ENCODE results near the gene FBXO45.

GRCh38 chr3:195815394-195815981, 3.8 kb upstream of the MUC4 start:
- PRO-cap, 2 experiments: no peak in any of the 2 experiments

GRCh38 chr3:195828340-195828626, 16.6 kb upstream of the MUC4 start:
- PRO-cap, 2 experiments: no peak in any of the 2 experiments

- PRO-cap, 2 experiments: no peak in any of the 2 experiments
Measured at GRCh38 chr3:195829437-195830180, 17.9 kb upstream of the MUC4 start.

- PRO-cap, 2 experiments: no peak in any of the 2 experiments
Measured at GRCh38 chr3:195961402-195961862, 53.1 kb upstream of the TNK2 start.

GRCh38 chr3:196142113-196142912, 60.4 kb upstream of the TFRC start:
- PRO-cap, 2 experiments: no peak in any of the 2 experiments

DNA sequence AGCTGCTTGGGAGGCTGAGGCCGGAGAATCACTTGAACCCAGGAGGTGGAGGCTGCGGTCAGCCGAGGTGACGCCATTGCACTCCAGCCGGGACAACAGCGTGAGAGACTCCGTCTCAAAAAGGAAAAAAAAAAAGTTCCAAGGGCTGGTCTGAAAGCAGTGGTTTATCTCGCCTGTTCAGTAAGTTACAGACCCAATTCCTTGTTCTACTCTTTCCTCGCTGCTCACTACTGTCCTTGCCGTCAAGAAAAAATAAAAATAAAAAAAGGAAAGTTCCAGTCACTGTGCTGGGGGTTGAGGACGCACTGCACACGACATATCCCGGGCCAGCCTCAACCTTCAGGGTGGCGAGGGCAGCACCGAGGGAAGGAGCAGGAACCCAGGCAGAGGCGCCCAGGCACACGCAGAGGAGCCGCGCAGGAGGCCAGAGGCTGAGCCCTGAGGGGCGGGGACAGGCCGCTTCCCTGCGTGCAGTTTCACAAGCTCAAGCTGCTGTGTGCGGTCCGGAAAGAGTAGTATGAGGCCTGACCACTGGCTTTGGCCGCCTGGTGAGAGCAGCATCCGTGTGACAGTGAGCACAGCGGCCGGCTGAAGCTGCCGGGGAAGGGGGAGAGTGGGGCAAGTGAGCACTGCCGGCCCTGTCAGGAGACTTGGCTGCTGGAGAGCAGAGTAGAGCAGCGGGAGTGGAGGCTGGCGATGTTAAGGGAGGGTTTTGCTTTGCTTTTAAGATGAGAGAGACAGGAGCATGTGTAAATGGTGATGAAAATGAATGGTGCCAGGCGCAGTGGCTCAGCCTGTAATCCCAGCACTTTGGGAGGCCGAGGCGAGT, 8.8 kb downstream of the ZDHHC19 start:
- PRO-cap, 2 experiments: no peak in any of the 2 experiments

- PRO-cap, 2 experiments: no peak in any of the 2 experiments
Measured at GRCh38 chr3:196207784-196208057, 3.5 kb downstream of the ZDHHC19 start.

DNA sequence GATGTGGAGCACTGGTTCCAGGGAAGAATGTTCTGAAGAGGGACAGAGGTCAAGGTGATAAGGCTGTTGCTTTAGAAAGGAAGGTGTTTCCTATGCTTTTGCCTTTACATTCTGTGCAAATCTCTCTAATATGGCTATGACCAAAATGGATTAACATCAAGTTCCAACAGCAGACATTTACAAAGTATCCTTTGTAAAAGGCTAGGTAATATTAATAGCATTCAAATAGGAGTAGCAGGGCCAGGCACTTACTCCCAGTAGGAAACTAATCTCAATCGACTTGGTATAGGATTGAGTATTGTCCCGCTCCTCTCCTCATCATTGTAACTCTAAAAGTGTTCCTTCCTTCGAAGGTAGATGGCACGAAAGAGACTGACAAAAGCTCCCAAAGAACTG, 21.2 kb downstream of the SLC51A start:
- PRO-cap, 2 experiments: no peak in any of the 2 experiments

DNA sequence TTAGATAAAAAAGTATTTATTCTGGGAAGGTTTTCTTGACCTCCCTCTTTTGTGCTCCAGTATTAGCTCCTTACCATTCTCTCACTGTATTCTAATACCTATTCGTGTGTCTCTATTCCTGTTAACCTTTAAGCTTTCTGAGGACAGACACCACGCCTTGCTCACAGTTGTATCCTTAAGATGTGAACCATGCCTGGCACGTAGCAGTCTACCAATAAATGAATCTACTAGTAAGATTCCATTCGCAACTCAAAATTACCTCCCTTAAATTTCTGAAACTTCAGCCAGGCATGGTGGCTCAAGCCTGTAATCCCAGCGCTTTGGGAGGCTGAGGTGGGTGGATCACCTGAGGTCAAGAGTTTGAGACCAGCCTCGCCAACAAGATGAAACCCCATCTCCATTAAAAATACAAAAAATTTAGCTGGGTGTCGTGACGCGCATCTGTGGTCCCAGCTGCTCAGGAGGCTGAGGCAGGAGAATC, 6.4 kb downstream of the UBXN7 start:
- PRO-cap, 2 experiments: no peak in any of the 2 experiments

GRCh38 chr3:196430989-196432266, 799 bp downstream of the UBXN7 start:
- PRO-cap, 2 experiments: no peak in any of the 2 experiments

DNA sequence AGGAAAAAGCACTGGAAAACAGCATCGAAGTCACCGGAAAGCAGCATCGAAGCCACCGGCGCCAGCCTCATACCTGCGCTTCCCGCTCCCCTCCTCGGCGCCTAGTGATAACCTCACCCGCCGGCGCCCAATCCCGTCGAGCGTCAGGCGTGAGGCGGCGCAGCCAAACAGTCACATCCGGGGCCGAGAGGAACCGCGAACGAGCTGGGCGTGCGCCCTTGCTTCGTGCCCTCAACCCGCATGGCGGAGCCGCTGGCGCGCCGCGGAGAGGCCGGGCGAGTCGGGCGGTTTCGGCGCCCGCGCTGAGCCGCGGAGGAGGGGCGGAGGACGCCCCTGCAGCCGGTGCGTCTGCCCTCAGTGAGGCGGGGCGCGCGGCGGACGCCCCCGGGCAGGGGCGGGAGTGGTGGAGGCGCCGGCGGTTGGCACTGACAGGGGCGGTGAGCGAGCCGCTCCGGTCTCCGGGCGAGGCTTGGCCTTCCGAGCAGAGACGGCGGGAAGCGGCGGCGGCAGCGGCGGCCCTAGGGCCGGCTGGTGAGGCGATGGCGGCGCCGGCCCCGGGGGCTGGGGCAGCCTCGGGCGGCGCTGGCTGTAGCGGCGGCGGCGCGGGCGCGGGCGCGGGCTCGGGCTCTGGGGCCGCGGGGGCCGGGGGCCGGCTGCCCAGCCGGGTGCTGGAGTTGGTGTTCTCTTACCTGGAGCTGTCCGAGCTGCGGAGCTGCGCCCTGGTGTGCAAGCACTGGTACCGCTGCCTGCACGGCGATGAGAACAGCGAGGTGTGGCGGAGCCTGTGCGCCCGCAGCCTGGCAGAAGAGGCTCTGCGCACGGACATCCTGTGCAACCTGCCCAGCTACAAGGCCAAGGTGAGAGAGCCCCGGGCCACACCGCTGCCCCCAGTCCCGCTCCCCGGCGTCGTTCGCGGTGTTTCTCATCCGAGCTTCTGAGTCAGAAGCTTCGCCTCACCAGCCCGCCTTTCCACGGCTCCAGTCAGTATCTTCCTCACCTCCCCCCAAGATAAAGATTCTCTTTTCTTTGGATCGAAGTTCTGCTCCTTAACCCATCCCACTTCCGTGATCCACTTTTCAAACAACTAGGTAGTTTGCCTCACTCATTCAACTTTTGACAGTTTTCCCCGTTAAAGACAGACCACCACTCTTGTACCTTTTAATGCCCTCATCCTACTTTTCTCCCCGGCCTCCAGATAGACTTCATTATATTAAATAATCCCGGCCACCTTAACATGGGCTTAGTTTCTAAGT, at the start of gene FBXO45:
TSS of gene FBXO45 (plus strand) at position 215 of the 1,253 bp plus-strand sequence.
- PRO-cap, 2 experiments: peak in 2 of 2 experiments; most common plus-strand start position 228 of the sequence (in 1); most common minus-strand start position 103 of the sequence (in 2)

DNA sequence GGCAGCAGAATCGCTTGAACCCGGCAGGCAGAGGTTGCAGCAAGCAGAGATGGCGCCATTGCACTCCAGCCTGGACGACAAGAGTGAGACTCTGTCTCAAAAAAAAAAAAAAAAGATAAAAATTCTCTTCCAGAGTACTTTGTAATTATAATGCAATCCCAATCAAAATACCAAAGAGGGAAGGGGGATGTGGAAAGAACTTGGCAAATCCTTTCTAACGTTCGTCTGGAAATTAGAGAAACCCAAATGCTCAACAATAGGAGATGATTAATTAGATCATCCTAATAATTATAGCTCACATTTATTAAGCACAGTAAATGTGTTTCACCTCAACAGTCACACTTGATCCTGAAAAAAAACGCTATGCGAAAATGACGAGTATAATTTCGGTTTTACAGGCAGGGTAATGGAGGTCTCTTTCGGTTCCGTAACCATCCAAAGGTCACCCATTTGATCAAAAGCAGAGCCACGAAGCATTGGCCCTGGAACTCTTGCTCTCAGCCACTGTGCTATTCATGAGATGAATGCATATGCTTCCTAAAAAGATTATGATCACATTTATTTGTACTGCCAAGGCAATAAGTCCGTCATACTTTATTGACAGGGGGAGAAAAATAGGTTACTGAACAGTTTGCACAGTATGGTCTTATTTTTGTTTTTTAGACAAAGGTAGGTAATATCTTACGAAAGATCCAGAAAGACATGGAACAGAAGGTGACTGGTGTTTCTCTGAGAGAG, 18.3 kb downstream of the NRROS start:
- PRO-cap, 2 experiments: no peak in any of the 2 experiments

GRCh38 chr3:196665878-196666561, 26.5 kb downstream of the NRROS start:
- PRO-cap, 2 experiments: no peak in any of the 2 experiments

- PRO-cap, 2 experiments: no peak in any of the 2 experiments
Measured at GRCh38 chr3:196741335-196741677, 1.6 kb downstream of the PAK2 start.

- PRO-cap, 2 experiments: no peak in any of the 2 experiments
Measured at GRCh38 chr3:196920654-196921250, 21.6 kb downstream of the NCBP2 start.

DNA sequence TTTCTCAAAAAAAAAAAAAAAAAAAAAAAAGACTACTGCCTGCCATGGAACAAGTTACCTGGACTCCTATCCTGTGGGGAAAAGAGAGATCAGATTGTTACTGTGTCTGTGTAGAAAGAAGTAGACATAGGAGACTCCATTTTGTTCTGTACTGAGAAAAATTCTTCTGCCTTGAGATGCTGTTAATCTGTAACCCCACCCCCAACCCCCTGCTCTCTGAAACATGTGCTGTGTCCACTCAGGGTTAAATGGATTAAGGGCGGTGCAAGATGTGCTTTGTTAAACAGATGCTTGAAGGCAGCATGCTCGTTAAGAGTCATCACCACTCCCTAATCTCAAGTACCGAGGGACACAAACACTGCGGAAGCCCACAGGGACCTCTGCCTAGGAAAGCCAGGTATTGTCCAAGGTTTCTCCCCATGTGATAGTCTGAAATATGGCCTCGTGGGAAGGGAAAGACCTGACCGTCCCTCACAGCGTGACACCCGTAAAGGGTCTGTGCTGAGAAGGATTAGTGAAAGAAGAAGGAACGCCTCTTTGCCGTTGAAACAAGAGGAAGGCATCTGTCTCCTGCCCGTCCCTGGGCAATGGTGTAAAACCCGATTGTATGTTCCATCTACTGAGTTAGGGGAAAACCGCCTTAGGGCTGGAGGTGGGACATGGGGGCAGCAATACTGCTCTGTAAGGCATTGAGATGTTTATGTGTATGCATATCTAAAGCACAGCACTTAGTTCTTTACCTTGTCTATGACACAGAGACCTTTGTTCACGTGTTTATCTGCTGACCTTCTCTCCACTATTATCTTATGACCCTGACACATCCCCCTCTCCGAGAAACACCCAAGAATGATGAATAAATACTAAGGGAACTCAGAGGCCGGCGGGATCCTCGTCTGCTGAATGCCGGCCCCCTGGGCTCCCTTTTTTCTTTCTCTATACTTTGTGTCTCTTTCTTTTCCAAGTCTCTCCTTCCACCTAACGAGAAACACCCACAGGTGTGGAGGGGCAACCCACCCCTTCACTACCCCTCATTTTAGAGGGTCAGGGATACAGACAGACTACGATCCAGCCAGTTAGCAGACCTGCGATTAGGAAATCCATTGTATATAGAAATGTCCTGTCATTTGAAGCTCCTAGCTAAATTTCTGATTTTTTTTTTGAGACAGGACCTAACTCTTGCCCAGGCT, 1.9 kb downstream of the NCBP2AS2 start:
- PRO-cap, 2 experiments: peak in 1 of 2 experiments; most common plus-strand start position 883 of the sequence (in 1); most common minus-strand start position 752 of the sequence (in 1)

DNA sequence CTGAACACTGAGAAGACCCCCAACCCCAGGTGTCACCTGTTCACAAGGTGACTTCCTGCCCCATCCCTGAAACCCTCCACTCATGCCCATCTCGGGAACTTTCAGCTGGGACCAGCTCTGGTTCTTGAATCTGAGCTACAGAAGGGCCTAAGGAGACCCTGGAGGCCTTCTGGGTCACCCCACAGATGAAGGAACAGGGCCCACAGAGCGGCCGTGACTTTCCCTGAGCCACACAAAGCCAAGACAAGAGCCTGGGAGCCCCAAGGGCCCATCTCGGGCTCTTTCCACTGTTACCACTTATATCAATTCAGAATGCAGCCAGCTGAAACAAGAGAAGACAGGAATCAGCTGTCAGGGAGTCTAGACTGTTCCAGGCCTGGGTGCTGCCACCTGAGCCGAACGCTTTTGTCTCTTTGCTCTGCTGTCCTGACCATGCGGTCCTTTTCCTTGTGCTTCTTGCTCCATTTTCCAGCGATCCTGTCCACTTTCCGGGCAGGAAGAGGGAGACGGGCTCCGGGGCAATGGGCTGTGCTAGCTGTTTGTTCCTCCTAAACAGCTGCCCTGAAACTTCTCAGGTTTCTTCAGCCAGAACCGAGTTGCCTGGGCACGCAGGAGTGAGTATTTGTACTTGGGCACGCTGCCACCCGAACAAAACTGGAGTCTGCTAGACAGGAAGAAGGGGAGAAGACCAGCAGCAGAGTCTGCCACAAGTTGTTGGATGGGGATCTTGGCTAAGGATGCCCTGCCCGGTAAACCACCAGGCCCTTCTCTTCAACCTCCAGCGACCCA, 28.0 kb upstream of the PIGZ start:
- PRO-cap, 2 experiments: no peak in any of the 2 experiments

- PRO-cap, 2 experiments: no peak in any of the 2 experiments
Measured at GRCh38 chr3:197031003-197032116, 1.7 kb upstream of the MELTF start.

DNA sequence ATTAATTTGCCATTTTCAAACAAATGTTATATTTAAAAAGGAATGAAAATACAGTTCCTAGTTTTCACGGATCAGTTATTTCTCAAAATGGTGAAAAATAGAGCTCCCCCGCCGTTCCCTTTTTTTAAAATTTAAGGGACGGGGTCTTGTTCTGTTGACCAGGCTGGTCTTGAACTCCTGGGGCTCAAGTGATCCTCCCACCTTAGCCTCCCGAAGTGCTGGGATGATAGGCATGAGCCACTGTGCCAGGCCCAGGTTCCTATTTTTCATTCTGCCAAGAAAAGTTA, 30.5 kb upstream of the MELTF start:
- PRO-cap, 2 experiments: peak in 1 of 2 experiments; most common minus-strand start position 117 of the sequence (in 1)

DNA sequence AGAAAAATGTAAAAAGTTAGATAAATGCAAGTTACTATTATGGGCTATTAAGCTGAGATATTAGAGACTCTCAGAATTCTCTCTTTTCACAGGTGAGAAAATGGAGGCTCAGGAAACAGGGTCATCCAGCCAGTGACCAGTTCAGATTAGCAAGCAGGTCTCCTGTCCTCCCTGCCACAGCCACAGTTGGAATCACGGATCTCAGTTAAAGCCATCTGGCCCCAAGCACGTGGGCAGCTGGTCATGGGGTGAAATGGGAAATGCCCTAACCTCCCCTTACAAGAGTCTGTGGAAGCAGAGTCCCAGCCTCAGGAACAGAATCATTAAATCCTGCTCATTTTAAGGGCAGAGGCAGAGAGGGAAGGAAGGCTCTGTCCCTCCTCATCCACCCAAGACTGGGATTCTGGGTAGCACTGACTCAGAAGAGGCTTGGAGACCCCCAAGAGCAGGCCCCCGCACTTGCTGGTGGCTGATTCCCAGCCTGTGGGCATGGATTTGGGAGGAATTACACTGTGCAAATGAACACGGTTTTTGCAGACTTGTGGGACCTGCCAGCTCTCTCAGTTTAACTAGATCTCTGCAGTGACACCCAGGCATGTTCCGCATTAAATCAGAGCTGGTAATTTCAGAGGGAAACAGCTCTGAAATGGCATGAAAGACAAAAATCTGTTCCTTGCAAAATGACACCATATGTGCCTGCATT, 89.1 kb downstream of the BDH1 start:
- PRO-cap, 2 experiments: no peak in any of the 2 experiments